Right lobe of liver (tissue), 4 donors: ENCODE measurements around a stretch of chr17.

DNA sequence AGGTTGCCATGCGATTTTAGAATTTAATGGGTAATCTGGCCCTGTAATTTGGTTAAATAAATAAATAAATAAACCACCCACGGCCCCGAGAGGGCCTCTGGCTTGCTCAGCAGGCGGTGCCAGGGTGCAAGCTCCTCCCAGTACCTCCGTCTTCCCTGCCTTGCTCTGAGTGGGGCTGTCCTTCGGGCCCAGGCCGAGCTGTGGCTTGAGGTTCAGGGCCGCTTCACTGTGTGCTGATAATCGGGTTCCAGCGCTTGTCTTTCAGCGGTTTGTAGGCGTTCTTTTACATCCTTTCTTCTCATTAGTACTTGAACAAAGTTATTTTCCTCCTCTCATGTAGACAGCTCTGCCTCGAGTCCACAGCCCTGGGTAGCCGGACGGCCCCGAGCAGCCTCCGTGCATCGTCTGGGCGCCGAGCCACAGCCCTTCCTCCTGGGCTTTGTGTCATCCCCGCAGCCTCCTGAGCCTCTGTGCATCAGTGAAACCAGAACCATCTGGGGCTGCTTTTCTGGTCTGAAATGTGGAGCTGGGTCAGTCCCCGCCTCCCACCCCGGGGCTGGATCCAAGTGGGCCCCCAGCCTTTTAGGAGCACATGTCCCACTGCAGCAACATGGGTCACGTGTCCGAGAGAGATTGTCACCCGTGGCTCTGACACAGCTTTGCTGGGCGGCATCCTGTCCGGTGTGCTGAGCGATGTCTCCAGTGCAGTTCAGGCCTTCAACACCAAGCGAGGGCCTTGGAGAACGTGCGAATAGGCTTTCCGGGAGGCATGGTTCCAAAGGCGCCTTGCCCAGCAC is 157.4 kb upstream of the CHMP6 start:
- PRO-cap, 4 experiments = no peak in any of the 4 experiments
- RAMPAGE, long total RNA, 2 experiments = no peak in any of the 2 experiments

DNA sequence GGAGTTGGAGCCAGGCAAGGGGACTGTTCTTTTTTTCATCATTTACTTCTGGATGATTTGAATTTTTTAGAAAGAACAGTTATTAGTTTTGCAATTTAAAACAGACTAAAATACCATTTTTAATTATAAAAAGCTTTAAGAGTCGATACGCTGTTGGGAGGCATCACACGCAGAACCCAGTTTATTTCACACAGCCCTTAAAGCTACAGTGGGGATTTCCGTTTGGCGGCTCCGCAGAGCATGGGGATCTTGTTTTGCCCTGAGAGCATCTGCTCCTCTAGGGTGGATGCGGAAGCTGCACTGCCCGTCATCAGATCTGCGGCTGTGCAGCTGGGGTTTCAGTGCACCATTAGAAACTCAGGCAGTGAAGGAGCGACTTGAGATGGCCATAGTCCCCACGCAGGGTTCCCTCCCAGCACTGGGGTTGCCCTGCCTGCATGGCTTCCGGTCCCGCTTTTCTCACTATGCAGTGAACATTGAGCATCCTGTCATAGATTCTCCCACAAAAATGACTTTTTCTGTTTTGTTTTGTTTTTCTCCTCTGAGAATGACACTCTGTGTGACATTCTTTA is 62.2 kb upstream of the CHMP6 start:
- PRO-cap, 4 experiments = no peak in any of the 4 experiments
- RAMPAGE, long total RNA, 2 experiments = no peak in any of the 2 experiments

GRCh38 chr17:80958863-80959185 is 32.8 kb upstream of the CHMP6 start:
- PRO-cap, 4 experiments = no peak in any of the 4 experiments
- RAMPAGE, long total RNA, 2 experiments = no peak in any of the 2 experiments

GRCh38 chr17:81000544-81001250 is 9.1 kb downstream of the CHMP6 start:
- PRO-cap, 4 experiments = no peak in any of the 4 experiments
- RAMPAGE, long total RNA, 2 experiments = no peak in any of the 2 experiments

DNA sequence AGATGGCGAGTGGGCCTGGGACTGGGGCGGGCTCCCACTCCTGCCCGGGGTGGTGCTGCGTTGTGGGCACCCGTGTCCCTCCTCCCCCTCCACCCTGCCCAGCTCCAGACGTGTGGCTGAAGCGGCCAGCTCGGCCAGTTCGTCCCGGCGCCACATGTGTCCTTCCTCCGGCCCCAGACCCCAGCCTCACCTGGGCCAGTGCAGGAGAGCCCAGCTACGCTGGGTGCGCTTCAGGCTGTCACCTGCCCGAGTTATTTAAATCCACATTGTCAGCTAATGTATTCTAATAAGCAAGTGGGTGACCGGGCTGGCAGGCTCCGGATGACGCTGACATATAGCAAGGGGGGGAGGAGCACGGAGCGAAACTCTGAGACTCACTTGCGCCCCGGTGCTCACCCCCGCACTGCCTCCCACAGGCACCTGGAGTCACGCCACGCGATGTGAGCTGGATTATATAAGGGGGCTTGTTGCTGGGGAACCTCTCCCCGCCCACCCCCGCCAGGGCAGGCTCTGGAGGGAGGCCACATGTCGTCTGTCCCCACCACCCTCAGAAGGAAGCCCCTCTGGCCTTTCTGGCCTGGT is 7.2 kb upstream of the BAIAP2 start:
- PRO-cap, 4 experiments = no peak in any of the 4 experiments
- RAMPAGE, long total RNA, 2 experiments = no peak in any of the 2 experiments

DNA sequence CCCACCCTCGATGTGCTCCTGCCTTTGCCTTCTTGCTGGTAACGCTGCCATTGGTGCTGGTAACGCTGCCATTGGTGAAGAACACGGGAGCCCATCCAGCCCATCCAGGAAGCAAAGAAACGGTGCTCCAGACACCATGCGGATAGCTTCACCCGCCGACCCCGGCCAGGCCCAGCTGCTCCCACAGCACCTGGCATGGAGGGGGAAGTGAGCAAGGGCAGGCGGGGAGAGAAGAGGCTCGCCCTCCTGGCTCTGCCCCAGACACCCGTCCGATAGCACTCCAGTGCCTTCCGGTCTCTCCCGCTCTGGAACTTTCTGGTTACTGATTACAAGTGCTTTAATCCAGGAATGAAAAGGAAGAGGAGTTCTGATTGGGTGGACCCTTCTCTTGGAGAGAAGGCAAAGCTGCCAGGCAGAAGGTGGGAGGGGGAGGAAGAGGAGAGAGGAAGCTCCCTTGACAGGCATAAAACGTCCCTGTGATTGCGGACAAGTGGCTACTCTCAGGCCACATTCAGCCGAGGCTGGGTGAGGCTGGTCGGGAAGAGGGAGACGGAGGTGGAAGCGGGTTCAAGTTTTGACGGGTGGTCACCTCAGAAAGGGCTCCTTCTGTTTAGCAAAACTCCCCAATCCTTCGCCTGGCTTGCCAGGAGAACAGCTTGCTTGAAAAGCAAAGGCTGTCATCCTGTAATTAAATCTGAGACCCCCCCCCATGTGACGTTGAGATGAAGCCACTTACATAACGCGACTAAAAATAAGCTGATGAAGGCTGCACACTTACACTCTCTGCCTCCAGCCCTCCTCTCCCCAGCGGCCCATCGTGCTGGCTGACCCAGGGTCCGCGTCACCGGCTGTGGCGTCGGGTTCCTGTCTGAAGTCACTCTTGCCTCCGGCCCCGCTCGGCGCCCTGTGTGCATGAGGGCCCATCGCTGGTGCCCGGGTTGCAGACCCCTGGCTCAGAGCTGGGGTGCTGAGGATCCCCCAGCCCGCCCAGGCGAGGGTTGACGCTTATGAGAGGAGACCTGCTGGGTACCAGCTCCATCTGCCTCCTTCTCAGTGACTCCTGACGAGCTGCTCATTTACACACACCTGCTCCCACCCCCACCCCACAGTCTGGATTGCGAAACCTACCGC is 3.6 kb upstream of the BAIAP2 start:
- PRO-cap, 4 experiments = peak in 4 of 4 experiments; most common plus-strand start position 415 of the sequence (in 4); most common minus-strand start position 274 of the sequence (in 3)
- RAMPAGE, long total RNA, 2 experiments = no peak in any of the 2 experiments

DNA sequence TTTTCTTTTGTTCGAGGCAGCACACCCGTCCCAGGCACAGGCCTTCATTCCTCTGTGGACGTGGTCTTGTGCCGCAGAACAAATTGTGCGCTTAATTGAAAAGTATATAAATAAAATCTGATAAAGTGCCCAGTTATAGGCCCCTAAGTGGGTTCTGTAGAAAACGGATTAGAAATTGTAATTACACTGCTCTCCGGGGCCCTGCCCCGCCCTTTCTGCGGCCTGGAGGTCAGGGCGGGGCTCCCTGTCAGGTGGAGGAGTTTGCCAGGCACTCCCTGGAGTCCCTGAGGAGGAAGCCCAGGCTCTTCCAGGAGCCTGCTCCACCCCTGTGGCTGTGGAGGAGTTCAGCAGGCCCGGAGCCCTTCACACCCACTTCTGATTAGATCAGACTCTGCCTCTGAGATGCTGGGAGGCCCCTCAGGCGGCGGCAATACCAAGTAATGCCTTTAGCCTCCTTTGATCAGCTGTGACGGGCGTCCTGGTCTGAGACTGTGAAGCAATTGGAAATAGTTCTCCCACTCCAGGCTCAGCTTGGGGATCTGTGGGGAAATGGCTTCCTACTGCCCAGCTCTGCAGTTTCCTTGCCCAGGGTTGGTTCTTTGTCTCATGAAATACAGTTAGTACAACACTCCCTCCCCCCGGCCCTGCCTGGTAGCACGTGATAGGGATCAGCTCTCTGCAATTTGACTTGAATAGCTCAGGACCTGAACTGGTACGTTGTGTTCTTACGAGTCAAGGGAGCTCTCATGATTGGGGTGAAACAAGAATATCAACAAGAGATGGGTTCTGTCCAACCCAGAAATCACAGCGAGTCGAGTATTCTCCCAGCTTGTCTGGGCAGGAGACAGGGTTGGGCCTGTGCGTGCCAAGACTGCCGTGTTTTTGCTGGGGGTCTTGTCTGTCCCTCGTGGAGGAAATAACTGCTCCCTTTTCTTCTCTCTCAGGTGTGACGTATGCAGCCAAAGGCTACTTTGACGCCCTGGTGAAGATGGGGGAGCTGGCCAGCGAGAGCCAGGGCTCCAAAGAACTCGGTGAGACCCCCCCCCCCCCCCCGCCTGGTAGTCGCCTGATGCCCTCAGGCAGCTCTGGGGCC is 22.3 kb downstream of the BAIAP2 start:
- PRO-cap, 4 experiments = no peak in any of the 4 experiments
- RAMPAGE, long total RNA, 2 experiments = no peak in any of the 2 experiments

GRCh38 chr17:81097795-81098323 is 62.9 kb downstream of the BAIAP2 start:
- PRO-cap, 4 experiments = peak in 4 of 4 experiments; most common plus-strand start chr17:81098264 (in 3); most common minus-strand start chr17:81097997 (in 3)
- RAMPAGE, long total RNA, 2 experiments = no peak in any of the 2 experiments

GRCh38 chr17:81112981-81113565 is 52.2 kb upstream of the PVALEF start:
- PRO-cap, 4 experiments = peak in 2 of 4 experiments; most common plus-strand start chr17:81113263 (in 2)
- RAMPAGE, long total RNA, 2 experiments = no peak in any of the 2 experiments

DNA sequence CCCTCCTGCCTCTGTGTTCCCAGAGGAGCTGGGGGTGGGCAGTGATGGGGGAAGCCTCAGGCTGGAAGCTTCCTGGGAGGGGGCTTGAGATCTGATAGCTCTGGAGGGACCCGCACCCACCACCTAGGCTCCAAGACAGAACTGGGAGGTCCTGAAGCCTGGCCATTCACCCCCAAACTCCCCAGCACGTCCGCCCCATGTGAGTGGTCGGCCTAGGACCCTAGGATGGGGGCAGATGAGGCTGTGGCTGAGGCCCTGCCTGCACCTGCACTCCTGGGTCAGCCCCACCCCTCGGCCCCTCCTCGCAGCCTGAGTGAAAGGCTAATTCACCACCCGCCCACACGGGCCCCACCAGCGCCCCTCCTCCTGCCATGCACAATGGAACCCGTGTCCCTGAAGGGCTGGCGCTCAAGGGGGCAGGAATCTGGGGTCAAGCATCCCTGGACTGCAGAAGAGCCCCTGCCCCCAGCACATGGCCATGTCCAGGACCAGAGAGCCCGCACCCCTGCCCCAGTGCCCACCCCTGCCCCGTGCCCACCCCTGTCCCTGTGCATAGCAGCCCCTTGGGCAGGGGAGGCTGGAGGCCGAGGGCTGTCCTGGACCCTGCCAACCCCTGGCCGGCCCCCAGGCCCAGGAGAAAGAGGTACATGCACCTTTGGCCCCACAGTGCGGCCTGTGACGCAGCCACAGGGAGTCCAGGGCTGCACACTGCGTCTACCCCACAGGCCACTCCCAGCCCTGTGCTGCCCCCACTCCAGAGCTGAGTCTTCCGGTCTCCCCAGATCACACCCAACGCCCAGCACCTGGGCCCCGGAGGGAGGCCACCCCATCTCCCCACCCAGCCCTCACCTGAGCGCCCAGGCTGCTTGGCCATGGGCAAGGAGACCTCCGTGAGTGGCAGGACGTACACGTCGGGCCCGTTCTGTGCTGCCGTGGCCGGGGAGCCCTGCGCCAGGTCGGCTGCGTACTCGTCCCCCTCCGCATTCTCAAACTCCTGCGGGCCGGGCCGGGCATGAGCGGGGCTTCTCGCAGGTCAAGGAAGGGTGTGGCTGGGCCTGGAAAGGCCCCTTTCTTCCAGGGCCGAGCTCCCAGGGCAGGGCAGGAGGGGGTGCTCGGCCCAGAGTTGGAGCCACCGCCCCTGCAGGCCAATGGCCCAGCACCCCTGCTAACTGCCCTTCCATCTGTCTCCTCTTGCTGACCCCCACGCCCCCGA is 34.7 kb upstream of the PVALEF start:
- PRO-cap, 4 experiments = no peak in any of the 4 experiments
- RAMPAGE, long total RNA, 2 experiments = no peak in any of the 2 experiments

- PRO-cap, 4 experiments = peak in 4 of 4 experiments; most common plus-strand start chr17:81160458 (in 1); most common minus-strand start chr17:81160408 (in 3)
- RAMPAGE, long total RNA, 2 experiments = no peak in any of the 2 experiments
Observed at GRCh38 chr17:81160004-81160799, 5.1 kb upstream of the PVALEF start.

DNA sequence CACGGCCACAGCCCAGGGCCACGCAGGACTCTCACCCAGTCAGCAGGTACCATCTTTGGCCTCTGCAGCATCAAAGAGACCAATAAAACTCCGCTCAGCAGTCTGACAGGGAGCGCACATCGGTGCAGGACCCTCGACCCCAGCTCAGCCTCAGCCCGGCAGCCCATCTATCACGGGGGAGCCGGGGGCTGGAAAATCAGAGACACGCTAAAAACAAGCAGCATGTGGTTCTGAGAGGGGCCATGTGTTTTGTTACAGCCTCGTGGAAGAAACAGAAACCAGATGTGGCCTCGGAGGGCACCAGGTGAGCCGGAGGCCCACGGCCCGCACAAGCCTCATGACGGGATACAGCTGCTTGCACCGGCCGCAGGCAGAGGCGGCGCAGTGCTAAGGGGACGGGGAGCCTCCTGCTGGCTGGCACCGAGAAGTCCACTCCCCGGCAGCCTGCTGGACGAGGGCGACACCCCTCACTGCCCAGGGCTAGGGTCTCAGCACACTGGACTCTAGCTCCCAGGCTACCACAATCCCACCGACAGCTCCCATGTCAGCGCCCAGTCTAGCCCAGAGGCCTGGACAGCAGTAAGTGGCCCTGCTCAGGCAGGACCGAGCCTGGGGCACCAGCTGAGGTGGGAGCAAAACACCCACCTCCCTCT is 19.1 kb downstream of the NDUFAF8 start:
- PRO-cap, 4 experiments = no peak in any of the 4 experiments
- RAMPAGE, long total RNA, 2 experiments = no peak in any of the 2 experiments

- PRO-cap, 4 experiments = peak in 2 of 4 experiments; most common plus-strand start chr17:81285792 (in 2); most common minus-strand start chr17:81285561 (in 1)
- RAMPAGE, long total RNA, 2 experiments = no peak in any of the 2 experiments
Observed at GRCh38 chr17:81284968-81286364, 9.6 kb downstream of the SLC38A10 start.

DNA sequence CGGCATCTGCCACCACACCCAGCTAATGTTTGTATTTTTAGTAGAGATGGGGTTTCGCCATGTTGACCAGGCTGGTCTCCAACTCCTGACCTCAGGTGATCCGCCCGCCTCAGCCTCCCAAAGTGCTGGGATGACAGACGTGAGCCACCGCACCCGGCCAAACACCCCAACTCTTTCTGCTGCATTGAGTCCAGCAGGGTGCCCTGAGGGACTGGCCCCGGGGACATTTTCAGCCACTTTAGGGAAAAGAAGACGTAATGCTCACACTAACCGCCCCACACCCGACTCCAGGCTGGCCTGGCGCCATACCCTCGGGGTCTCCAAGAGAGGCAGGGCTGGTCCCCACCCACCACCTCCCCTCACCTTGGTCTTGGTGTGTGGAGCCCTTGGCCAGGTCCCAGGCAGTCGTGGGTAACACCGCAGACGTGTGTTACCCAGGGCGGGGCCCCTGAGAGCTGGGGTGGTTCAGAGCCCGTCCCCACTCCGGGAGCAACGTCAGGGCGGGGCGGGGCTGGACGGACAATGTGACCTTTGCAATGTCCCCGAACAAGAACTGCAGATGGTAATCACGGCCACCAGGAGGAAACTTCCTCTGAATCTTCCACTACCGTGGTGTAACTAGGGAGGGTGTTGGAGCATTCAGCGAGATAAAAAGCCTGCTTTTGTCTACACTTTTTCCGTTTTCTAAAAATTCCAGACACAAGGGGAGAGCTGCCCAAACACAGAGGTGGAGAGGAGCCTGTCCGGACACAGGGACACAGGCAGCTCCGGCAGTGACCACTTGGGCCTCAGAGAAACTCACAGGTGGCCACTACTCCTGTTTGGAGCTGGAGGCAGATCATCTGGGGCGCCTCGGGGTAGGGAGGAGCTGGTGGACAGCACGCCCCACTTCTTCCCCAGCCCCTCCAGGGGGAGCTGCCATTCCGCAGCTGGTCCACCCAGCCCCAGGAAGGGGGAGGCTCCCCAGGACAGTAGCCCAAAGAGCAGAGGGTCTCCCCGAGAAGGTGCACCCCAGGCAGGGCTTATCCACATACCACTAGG is 14.0 kb upstream of the SLC38A10 start:
- PRO-cap, 4 experiments = peak in 4 of 4 experiments; most common plus-strand start position 549 of the sequence (in 3); most common minus-strand start position 407 of the sequence (in 4)
- RAMPAGE, long total RNA, 2 experiments = start-site peak on the minus strand in 2 of 2 experiments, centred at positions 431 to 439 of the sequence, 17 to 37 reads per replicate

GRCh38 chr17:81331731-81332110 is 36.6 kb upstream of the SLC38A10 start:
- PRO-cap, 4 experiments = peak in 1 of 4 experiments; most common plus-strand start chr17:81331923 (in 1); most common minus-strand start chr17:81331799 (in 1)
- RAMPAGE, long total RNA, 2 experiments = no peak in any of the 2 experiments

GRCh38 chr17:81346567-81347272 is 48.5 kb upstream of the BAHCC1 start:
- PRO-cap, 4 experiments = peak in 1 of 4 experiments; most common minus-strand start chr17:81346875 (in 1)
- RAMPAGE, long total RNA, 2 experiments = no peak in any of the 2 experiments

- PRO-cap, 4 experiments = no peak in any of the 4 experiments
- RAMPAGE, long total RNA, 2 experiments = no peak in any of the 2 experiments
Observed at GRCh38 chr17:81372042-81372803, 23.0 kb upstream of the BAHCC1 start.

DNA sequence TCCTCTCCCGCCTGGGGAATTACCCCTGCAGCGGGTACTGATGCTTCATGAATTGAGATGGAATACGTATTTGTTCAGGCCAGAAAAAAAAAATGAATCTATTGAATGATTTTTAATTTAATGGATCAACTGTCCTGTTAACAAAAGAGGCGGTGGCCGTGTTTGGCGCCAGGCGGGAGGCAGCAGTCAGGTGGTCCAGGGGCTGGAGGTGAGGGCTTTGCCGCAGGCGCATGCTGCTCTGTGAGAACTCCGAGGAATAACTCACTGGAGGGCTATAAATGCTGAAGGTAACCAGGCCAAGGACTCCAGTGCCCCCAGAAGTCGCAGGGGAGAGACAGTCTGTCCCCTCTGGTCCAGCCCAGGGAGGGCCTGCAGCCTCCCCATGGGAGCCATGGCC is 7.2 kb upstream of the BAHCC1 start:
- PRO-cap, 4 experiments = peak in 2 of 4 experiments; most common minus-strand start position 254 of the sequence (in 2)
- RAMPAGE, long total RNA, 2 experiments = no peak in any of the 2 experiments

- PRO-cap, 4 experiments = no peak in any of the 4 experiments
- RAMPAGE, long total RNA, 2 experiments = no peak in any of the 2 experiments
Observed at GRCh38 chr17:81397645-81397971, 2.4 kb downstream of the BAHCC1 start.

DNA sequence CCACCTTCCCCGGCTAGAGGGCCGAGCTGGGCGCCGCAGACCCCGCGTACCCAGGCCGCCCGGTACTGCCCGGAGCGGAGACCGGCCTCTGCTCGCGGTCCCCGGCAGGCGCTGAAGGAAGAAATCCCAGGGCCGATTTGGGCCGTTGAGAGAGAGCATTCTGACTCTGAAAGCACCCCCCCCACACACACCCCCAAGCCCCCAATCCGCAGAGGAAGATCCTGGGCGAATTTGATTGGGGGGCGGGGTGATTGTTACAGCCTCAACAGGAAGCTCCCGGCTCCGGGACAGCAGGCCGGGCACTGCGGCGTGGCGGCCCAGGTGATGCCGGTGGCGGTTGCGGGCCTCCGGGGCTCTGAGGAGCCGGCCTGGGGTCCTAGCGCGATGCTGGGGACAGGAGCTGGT is 3.2 kb downstream of the BAHCC1 start:
- PRO-cap, 4 experiments = peak in 2 of 4 experiments; most common plus-strand start position 293 of the sequence (in 1)
- RAMPAGE, long total RNA, 2 experiments = no peak in any of the 2 experiments